Neural cell (in vitro differentiated cells): ENCODE data around the genes CRNKL1 and RALGAPA2.

DNA sequence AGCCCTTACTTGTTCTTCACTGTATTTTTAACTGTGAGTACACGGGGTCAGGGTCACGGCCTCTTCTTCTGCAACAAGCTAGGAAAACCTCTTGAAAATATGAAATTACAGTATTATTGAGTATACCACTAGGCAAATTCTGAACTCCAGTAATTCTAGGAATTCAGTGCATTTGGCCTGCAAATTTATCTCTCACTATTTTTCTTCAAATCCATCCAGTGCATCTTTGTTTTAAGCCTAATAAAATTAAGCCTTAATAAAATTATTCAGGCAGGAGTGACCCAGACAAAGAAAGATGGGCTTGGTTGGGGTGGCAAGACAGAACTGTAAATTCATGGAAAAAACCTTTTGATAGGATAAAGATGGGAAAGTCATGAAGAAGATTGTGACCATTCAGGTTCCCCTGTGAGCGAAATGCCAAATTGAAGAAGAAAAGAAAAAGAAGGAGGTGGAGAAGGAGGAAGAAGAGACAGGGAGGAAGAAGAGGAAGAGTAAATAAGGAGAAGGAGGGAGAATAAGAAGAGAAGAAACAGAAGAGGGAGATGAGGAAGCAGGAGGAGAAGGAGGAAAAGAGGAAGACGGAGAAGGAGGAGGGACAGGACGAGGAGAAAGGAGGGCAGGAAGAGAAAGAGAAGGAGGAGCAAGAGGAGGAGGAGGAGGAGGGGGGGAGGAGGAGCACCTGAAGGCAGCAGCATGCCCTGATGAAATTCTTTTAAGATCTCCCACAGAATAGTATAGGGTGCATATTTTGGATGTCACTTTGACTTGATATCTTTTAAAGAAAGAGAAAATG is 199.7 kb downstream of the SLC24A3 start:
- RAMPAGE, long total RNA = no peak

GRCh38 chr20:19756641-19756886 is 1.5 kb upstream of the RIN2 start:
- RAMPAGE, long total RNA = no peak

DNA sequence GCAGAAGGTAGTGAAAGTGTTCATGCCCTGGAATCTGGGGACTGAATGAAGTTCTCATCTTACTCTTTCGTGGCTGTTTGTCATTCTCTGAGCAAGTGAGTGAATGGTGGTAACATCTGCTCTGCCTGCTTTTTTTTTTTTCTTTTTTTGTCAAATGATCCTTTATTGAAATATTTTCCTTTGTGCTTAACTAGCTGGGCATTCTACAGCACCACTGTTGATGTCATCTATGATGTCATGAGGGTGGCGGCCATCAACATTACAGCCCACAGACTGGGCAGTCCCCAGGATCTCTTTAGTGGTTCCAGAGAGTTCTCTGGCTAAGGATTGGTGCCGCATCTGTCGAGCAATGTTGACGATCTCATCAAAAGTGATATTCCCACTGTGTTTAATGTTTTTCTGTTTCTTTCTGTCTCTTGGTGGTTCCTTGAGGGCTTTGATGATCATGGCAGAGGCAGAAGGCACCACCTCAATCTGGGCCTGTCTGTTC is 65.2 kb downstream of the RIN2 start:
- RAMPAGE, long total RNA = no peak

DNA sequence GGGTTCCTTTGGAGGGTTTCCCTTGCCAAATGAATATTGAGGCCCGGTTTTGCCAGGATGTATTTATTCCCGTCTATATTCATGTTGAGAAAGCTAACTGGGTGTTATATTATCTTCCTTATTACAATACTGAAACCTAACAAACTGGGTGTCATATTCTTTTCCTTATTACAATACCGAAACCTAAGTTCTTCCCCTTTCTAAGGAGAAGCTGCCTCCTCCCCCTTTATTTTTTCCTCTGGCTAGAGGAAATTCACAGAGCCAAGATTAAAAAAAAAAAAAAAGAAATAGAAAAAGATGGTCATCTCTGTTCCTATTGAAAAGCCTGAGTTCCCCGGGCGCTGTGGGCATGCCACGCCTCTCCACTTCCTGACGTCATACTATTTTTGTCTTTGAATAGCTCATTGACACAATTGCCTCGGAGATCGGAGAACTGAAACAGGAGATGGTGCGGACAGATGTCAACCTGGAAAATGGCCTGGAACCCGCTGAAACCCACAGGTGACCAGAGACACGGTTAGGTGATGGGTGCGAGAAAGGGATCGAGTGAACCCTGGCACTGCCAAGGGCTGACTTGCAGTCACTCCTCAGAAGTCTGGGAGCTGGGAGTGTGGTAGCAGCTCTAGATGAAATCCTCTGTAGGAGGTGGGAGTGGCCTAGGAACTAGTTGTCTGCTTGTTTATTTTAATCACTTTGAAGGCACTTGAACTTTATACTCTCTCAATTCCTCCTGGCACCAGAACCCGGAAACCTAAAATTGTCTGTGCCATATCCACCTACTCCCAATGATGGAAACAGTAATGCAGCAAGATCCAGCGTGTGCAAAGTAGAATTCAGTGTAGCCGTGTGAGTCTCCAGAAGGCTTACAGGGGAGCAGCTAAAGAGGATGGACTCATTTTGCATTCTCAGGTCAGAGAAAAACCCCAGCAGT is 82.2 kb upstream of the NAA20 start:
- RAMPAGE, long total RNA = no peak

GRCh38 chr20:20051836-20052919 is at the start of gene CRNKL1:
Gene CRNKL1, minus strand, starts transcription at chr20:20052466.
- RAMPAGE, long total RNA = start-site peak on the minus strand at chr20:20052398-20052475, 2,945 and 2,868 reads in 2 replicates

GRCh38 chr20:20073634-20074649 is 21.6 kb downstream of the CFAP61 start:
- RAMPAGE, long total RNA = no peak

DNA sequence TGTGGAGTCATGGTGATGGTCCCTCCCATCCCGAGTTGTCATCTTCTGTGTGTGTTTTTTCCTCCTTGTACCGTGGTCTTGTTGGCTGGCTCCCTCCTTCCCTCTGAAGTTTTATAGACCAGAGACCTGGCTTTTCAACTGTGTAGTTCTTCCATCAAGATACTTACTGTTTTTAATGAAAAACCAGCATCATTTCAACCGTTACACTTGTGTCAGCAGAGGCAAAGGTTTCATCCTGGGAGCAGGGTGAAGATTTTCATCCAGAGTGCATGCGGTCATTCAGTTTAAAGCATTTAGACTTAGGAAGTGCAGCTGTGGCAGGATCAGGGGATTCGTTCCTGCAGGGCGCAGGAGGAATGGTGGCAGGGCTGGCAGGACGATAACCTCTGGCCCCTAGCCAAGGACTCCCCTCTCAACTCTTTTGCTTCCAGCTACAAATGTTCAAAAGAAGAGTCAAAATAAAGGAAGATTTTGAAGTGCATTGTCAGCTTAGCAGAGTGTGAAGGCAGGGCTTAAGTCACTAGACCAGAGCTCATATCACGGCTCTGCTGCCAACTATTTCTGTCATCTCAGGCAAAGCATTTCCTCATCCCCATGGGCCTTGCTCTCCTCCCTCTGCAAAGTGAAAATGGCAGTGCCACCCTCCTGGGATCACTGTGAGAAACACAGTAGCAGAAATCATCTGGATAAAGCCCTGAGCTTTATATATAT is 36.5 kb downstream of the CFAP61 start:
- RAMPAGE, long total RNA = no peak

DNA sequence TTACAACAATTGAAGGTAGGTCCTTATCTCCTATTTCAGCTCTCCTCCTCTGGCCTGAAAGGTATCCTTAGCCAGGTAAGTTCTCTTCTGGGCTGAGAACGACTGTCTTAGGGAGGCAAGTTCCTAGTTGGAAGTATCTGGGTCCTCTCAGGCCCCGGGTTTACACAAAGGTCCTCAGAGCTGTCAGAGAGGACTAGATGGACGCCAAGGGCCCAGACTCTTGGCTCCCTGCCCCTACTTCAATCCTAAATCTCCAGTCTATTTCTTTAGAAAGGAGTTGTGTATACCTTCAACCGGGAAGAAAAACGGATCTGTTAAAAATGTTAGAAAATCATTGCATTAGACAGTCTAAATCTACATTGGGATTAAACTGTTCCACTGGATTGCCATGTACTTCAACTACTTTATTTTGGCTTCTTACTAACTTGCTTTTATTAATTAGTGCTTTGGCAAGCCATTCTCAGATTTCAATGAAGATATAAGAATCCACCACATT is 109.5 kb downstream of the RALGAPA2 start:
- RAMPAGE, long total RNA = no peak

DNA sequence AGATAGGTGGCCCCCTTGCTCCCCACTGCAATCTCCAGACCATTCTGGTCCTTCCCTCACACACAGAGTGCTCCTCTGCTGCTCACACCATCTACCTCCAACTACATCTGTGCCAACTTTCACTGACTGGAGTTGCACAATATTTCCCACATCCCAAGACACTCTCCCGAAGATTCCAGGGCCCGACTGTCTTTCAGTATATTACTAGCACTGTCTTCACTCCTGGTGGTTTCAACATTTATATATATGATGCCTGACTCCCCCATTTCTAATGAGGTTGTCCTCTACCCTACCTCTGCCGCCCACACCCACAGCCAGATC is 21.7 kb downstream of the RALGAPA2 start:
- RAMPAGE, long total RNA = no peak

GRCh38 chr20:20711456-20711678 is 1.1 kb downstream of the RALGAPA2 start:
- RAMPAGE, long total RNA = no peak

- RAMPAGE, long total RNA = no peak
These were observed at the start of gene RALGAPA2 for GRCh38 chr20:20712340-20713137. Gene RALGAPA2, minus strand, starts transcription at chr20:20712644.

DNA sequence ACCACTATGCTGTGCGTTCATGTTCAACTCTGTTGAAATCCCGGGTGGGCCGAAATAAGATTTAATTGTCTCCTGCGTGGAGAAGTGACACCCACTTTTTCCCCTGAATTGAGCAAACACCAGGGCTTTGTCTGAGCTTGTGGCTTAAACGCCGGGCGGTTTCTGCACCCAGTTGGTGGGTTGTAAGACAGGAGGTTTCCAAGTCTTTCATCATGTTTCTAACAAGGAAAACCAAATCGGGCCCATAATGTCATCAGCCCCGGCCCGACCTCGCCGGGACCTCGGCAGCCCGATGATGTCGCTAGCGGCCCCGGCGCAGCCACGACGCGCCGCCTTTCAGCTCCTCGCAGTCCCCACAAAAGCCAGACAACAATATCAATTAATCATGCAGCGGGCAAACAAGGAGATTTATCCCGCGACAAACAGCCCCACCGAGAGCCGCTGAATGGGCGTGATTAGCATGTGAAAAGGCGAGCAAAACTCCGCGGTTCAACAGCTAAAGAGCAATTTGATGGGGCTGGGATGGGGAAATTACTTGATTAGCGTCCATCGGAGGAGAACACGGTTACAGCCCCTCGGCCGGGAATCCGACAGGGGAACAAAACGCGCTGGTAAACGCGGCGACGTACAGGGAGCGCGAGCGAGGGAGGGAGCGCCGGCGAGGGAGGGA is 25.1 kb upstream of the KIZ start:
- RAMPAGE, long total RNA = no peak

- RAMPAGE, long total RNA = no peak
These were observed 23.1 kb upstream of the KIZ start for GRCh38 chr20:21102725-21103229.

DNA sequence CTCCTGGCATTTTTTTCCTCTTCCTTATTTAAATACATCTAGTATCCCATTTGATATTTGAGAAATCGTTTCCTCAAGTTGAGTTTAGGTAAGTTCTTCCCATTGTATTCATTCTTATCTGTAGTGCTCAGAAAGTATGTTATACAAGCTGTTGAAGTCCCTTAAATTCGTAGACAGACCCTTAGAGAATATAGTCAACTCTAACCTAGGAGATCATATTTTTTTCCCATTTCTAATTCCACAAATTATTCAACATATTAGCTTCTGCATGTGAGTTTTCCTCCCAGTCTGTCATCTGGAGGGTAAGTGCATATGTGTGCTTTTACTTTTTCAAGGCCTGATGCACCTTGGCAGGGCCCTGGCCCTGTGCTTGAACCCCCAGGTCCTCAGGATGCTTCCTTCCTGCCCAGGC is 37.4 kb downstream of the NKX2-4 start:
- RAMPAGE, long total RNA = no peak

GRCh38 chr20:21514621-21515437 is 965 bp upstream of the NKX2-2 start:
- RAMPAGE, long total RNA = no peak

GRCh38 chr20:21521191-21522237 is 7.7 kb upstream of the NKX2-2 start:
- RAMPAGE, long total RNA = no peak

DNA sequence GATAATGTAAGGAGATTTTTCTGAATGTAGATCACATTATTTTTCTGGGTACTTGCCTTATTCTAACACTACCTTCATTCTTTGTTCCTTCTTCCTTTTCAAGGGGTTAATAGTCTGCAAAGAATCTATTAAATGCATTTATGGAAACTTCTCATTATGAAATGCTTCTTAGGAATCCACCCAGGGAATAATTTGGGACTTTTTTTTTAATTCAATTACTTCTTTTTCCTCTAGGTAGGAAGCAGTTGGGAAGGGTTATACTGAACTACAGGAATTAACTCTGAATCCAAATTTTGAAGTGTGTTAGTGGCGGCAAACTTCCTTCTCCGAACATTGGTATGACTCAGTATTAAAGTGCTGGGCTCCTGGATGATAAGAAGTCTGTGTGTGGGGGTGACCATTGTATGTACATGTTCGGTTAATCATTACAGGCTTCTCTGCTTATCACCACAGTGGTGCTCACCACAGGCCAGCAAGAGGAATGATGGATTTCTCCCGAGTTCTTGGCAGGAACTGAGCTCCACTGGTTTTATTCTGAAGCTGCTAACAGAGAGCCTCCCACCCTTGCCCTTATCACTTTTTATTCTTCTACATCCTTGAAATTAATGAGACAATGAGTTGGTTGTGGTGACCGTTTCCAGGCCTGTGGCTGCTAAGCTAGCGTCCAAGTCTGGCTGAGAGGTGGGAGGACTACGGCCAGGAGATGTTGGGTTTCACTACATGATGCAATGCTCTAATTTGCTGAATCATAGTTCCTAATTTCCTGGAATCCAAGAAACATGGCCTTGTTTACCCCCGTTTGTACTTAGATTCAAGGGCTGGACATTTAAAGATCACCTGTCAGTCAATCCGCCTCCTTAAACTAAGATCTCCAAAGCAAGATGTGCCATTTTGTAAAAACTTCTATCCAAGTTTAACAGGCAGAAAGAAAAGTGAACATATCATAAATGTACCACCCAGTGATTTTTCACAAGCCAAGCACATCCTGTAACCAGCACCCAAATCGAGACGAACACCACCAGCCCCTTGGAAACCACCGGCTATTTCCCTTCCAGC is 172.7 kb downstream of the FOXA2 start:
- RAMPAGE, long total RNA = no peak

DNA sequence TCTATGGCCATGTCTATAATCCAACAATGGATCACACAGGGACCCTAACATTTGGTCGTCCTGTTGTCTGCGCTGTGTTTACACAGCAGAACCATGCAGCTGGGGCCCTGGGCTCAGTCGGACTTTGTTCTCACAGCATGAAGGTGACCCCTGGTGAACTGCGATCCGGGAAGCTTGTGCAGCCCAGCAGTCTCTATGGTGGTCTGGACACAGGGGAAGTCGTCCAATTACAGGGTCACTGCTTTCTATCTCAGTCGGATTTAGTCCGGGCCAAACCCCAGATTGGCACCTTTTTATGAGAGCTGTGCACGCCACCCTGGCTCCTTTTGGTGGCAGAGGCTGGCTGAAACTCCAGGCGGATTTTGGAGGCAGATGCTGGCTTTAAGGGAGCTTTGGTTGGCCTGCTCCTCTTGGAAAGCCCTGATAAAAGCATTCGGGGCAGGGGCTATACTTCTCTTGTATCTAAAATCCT is 153.5 kb downstream of the FOXA2 start:
- RAMPAGE, long total RNA = no peak

DNA sequence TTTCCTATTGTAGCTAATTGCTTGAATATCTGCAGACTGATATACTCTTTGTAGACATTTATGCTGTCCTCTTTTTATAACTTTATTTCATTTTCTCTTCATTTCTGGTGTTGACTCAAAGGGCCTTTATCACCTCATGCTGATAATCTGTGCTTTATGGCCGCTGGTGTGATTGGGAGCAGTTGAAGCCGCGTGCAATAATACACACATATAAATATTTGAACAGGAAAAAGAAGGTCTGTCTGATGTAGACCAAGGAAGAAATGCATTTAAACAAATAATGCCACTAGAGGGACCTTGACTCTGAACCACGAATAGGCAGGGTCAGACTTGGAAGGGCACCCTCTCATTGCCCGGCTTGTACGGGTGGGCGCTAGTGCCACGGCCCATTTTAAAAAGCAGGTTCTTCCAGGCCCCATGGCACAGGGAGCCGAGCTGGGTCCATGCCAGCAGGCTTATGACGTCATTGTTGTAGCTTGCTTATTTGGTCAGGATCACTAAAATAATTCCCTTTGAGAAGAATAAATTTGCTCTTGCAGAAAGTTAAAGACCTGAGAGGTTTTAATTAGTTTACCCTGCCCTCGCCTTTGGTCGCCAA is 94.2 kb downstream of the FOXA2 start:
- RAMPAGE, long total RNA = no peak

DNA sequence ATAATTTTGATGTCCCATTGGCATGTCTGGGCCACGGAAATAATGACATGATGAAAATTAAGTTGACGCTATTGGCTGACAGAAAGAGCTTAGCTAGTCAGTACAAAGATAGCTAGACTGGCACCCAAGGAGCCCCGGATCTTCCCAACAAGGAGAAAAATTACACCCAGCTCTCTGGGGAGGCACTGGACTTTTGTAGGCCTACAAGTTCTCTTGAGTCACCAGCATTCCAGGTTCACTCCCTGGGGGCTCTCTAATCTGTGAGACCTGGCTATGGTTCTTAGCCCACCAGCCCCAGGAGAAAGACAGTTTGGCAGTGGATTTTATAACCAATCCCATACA is 59.8 kb downstream of the FOXA2 start:
- RAMPAGE, long total RNA = no peak